A172 (cell line): ENCODE results near the genes OR6K2, AIM2, OR10J5 and CRP.

- RAMPAGE, long total RNA = no peak
Observed at GRCh38 chr1:158001035-158001699, 7.7 kb downstream of the KIRREL1 start.

DNA sequence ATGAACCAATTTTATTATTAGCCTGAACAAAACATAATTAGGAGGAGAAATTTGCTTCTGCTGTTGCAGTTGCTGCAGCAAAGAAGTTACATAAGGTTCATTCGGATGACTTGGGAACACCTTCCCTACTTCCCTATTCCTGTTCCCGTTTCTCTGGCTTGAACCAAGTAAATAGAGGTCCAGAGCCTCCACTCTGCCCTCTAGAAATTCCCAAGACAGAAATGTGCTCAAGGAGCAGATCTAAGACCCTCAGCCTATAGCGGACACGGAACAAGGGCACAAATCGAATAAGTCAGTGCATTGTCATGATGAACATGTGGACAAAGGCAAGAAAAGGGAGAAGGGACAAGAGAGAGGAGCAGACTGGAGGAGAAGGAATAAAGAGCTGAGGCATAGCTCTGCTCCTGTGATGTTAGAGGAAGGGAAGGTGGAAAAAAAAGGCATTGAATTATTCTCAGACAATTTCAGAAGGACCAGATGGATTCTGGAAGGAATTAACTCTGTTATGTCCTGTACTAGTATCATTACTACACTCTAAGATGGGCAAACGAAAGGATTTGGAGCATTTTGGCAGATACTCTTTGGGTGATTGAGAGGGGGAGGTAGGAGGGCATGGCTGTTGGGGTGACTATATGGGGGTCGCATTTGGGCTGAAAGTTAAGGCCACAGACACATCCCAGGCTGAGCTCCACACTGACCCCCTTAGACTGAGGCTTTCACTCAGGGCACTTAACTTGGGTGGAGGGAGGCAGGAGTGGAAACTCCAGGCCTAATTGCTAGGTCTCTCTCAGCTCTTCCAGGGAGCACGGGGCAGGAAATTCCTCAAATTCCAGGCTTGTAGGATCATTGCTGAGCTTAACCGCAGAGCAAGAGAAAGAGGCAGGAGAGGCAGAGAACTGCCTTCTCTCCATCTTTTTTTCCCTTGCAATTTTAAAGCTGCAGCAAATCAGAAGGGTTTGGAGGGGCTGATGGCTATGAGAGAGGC lies 25.7 kb downstream of the KIRREL1 start:
- RAMPAGE, long total RNA = no peak

DNA sequence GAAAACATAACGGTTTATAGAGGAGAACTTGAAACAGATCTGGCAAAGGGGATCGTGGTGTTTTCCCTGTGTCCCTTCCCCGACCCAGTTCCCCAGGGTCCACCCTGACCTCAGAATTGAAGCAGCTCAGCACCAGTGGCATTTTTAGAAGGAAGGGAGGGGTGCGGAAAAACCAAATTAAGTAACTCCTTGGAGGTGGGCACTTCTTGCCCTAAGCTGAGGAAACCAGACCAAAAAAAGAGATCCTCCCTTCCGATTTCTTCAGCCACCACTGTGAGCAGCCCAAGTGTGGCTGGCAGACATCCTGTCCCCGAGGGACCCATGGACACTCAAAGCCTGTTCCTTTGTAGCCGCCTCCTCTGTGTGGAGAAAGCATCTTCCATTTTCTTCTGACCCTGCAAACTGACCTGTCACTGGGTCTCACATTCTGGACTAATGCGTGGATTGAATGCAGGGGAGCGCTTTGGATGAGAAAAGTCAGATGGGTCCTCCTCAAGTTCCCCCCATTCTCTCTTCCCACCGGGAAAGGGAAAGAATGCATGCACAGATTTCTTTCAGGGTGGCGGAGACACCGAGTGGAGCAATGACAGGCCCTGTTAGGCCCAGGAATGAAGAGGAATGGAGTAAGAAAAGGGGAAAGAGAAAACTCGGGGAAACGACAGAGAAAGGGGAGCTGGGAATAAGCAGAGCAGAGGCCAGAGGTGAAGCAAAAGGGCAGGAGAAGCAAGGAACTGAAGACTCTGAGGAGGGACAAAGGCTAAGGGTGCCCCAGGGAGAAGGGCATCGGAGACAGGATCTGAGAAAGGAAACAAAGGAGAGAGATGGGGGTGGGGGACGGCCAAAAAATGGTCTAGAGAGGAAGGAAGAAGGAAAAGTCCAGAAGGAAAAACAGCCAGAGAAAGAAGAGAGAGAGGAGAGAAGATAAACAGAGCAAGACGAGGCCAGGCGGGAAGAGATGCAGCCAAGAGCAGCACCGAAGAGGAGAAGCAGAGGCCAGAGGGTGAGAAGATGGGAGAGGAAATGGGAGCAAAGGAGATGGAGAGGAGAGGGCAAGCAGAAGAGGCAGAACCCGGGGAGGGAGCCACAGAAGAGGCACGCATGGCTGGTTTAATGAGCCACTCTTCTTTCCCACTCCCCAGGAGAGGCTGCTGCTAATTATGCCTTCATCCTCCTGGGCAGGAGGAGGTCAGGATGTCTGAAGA lies 31.6 kb downstream of the KIRREL1 start:
- RAMPAGE, long total RNA = no peak

DNA sequence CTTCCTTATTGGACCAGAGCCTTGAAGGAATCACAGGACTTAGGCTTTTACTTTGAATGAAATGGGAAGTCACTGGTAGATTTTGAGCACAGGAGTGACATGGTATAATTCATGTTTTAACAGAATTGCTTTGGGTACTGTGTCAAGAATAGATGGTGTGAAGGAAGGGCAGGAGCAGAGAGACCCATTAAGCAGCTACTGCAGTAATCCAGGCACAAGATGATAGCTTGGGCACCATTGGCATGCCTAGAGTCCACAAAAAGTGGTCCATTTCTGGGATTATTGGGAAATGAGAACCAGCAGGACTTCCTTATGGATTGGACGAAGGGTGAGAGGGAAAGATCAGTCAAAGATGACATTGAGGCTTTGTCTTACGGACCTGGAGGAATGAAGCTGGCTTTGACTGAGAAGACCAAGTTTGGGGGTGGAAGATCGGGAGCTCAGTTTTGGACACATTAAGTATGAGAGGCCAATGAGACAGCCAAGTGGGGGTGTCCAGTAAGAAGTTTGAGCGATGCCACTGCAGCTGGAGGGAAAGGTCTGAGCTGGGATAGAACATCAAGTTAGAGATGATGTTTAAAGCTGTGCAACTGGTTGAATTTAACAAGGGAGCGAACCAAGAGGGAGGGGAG lies 52.6 kb downstream of the KIRREL1 start:
- RAMPAGE, long total RNA = no peak

DNA sequence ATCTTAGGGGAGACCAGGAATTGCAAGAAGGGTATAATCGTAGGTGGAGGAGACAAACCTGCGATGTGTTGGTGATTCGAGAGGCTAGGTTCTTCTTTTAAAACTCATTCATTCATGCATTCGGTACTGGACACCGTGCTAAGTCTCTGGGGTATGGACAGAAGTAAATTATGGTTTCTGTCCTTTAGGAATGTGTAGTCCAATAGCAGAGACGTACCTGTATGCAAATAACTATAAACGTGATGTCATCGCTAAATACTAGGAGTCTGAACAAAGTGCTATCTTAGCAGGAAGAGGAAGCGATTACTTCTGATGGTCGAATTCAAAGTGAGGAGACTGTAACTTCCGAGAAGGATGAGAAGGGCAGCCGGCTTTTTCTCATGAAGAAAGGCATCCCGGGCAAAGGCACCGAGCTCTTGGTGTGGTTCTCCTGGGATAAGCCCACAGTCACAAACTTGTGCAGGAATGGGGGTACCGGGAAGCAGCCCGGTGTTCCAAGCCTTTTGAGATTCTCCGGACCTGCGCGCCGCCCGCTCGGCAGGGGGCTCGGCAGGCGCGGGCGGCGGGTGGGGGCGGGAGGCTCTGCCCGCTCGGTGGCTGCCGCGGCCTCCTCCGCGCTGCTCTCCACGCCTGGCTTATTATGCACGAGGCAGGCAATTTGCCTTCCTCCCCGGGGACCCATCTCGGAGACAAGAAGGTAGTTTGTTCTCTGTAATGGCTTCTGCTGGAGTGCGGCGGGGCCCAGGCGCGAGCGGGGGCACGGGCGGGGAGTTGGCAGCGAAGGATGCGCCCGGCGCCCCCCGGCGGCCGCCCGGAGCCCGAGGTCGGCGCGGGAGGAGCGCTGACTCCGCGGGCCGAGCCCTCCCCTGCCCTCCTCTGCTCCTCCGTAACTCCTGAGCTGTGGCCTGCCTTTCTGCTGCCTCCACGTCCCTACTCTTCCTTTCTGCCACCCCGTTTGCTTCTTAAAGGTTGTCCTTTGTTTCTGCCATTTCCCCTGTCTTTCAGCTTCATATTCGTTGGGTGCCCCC lies 14.9 kb downstream of the SMIM42 start:
- RAMPAGE, long total RNA = no peak

DNA sequence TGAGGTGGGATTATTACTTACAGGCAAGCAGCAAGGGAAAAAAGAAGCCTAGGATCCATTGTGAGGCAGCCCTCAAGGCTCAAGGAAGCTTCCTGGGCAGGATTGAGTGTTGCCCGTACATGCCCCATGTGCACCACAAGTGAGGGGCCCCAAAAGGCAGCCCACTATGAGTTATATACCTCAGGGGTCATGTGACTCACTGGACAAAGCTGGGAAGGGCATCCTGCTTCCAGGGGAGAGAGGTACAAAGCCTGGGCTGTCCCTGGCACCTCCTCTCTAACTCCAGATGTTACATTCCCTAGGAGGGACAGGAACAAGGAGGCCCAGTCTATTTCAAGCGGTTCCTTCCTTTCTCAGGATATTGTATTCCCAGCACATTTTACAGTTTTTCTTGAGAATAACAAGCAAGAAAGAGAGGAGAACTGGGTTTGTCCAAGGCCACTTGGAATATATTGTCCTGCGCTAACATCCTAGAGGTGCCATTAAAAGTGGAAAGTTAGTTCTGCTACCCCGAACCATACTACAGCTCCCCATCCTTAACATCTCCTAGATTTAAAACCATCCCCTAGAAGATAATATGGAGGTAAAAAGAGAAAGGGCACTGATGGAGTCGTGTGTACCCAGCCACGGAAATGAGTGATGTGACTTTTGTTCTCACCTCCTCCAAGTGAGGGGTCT lies 18.8 kb upstream of the SMIM42 start:
- RAMPAGE, long total RNA = no peak

DNA sequence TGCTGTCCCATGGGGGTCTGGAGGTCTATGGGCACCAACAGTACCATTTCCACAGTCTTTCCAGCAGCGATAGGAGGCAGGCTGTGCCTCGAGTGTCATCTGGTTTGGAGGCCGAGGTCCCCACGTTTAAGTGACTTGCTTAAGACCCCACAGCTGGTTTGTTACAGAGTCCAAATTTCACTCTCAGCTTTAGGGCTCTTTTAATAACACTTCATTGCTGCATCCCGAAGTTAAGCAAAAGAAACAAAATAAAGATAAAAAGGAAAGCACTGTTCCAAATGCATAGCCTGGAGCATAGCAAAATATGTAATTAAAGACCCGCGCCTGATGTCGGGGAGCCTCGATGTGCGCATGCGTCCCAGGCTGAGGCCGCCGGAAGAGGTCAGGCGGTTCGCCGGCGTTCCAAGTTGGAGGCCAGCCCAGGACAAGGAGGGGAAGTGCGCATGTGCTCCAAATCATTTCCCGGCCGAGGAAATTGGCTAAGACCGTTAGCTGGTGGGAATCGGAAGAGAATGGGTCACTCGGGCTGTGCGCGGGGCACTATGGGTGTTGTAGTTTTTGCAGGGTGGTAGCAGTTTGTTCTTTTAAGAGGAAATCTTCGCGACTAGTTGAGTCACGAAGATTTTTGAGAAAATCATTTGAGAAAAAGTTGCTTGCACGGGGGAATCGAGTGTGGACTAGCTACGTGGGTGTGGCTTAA lies 21.4 kb upstream of the SMIM42 start:
- RAMPAGE, long total RNA = no peak

GRCh38 chr1:158177590-158178398 lies 2.9 kb upstream of the CD1D start:
- RAMPAGE, long total RNA = no peak

DNA sequence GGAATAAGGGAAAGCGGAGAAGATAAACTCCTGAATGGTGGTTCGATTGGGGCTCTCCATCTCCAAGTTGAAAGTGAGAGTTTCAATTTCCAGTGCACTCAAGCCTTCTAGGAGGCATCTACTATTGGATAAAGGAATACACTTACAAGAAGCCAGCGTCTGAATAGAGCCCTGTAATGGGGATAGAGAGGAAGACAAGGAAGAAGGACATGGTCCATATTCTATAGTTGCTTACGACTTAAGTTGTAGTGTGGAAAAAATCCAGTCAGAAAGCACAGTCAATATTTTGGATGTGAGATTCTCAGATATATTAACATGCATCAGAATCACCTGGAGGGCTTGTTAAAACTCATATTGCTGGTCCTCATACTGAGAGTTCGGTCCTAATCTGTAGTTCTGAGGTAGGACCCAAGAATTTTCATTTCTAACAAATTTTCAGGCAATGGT lies at the start of gene OR6K2:
Gene OR6K2, minus strand, starts transcription at position 60 of the 447 bp plus-strand sequence.
- RAMPAGE, long total RNA = no peak

DNA sequence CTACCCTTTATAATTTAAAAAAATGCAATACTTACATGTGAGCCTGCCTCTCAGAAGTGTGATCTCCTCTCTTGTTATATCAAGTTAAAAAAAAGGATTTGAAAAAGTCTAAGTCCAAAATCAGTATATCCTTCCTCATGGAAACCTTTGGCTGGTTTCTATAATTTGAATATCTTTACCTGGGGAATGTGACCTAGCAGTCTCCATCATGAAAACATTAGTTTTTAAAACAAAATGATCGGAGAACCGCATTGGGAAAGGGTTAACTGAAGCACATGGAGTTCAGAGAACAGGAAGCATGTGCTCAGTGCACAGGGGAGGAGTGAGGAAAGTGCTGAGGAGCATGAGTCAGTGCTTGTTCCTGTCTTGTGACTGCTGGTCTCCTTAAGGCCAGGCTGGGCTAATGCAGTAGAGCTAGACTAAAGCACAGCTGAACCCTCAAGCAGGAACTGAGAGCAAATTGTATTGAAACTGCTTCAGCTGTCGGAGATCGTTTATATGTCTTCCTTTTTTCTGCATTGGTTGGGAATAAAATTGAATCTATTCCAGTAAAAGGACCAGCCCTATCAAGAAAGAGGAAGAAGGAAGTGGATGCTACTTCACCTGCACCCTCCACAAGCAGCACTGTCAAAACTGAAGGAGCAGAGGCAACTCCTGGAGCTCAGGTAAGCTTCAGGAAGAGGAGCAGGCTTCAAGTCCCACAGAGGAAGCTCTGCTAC lies 5.8 kb downstream of the IFI16 start:
- RAMPAGE, long total RNA = no peak

- RAMPAGE, long total RNA = no peak
Observed at GRCh38 chr1:159020012-159020586, 10.4 kb downstream of the IFI16 start.

DNA sequence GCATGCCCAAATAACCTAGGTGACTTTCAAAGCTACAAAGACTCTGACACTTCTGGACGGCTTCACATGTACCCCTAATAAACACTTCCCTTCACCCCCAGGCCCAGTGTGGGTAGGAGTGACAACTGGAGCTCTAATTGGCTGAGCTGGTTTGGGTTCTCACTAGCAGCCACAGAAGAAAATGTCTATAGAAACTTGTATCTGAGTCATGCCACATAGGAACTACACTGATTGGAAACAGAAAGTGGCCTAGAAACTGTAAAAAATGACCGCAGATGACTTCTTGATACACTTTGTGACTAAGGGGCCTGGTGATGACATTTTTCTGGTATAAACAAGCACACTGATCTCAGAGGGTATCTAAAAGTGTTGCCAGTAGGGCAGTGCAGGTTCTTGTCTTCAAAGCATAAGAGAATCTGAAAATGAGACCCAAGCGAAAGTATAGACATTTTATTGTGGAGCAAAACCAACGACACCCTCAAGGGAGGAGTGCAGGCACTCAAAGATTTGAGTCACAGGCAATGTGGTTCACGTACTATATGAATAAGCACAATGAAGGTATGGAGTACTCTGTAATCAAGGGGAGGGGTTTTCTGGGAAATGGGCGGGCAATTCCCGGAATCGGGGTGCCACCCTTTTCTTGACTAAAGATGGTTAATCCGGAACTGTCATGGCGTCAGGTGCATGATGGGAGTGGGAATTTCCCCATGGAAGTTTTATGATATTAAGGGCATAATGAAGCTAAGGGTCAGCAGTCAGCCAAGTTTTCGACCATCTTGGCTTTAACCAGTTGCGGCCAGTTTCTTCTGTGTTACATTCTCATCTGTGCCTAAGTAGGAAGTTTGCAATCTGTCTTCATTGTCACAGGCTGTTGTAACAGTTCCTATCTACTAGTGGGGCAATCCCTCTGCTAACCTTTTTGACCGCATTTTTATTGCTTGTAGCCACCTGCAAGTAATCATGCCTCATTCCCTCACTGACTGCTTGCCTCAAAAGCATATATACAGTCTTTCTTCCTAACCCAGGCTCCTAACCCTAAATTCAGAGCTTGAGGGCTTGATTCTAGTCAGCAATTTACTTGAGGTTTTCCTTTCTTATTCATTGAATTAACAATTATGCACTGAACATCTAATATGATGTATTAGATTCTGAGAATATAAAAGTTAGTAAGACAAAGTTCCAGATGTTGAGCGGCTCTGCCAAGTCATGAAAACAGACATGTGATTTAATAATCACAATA lies at the start of gene AIM2:
Gene AIM2, minus strand, starts transcription at position 54 of the 1,240 bp plus-strand sequence.
- RAMPAGE, long total RNA = no peak

DNA sequence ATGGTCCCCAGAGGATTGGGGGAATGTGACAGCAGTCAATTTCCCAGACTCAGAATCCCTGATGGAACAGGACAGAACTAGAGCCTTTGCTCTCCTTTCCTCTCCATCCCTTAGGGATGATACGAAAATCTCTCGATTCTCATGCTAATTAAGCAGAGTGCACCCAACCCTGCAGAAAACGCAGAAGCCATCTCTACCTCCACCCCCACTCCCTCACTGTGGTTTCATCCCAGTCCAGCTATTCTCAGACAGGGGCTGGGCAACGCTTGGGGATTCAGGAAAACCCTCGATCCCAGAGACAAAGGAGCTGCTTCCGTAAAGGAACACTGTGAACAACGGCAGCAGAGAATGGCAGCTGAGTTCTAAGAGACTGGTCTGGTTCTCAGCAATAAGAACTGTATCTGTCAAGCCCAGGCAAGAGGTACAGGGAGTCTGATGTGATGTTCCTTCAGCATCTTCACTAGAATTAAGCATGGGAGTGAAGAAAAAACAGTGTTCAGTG lies 29.5 kb upstream of the CADM3 start:
- RAMPAGE, long total RNA = no peak

GRCh38 chr1:159205884-159206650 lies 1.4 kb downstream of the ACKR1 start:
- RAMPAGE, long total RNA = no peak

DNA sequence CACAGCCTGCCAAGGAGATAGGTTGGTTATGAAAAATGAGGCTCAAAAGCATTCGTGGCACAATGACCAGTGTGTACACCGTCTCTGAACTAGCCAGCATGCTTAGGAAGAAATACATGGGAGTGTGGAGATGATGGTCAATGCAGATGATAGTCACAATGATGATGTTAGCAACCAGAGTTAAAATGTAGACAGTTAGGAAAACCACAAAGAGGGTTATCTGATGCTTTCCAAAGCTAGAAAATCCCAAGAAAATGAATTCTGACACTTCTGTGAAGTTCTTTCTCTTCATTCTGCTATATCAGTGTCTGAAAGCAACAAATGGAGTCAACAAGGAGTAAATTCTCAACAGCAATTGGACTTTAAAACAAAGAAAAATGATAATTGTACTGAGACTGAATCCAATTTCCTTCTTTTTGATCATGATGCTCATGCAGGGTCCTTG lies at the start of gene OR10J5:
Gene OR10J5, minus strand, starts transcription at position 292 of the 445 bp plus-strand sequence.
- RAMPAGE, long total RNA = no peak

- RAMPAGE, long total RNA = no peak
Observed at GRCh38 chr1:159714368-159715211, at the start of gene CRP. TSS of gene CRP (minus strand) at chr1:159714589.

GRCh38 chr1:159899824-159899955 lies 275 bp downstream of the CFAP45 start:
- RAMPAGE, long total RNA = no peak

DNA sequence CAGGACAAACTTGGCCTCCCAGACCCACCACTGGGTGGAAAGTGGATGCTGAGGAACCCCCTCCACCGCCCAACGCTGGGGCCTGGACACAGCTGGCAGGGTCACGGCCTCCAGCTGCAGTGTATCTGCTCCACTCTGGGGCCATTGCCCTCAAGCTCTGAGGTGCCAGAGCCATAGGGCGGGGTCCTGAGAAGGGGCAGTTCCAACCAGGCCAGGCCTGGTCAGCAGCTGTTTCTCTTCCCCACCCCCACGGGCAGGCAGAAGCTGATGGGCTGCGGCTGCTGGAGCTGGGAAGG lies 2.5 kb downstream of the TAGLN2 start:
- RAMPAGE, long total RNA = no peak

DNA sequence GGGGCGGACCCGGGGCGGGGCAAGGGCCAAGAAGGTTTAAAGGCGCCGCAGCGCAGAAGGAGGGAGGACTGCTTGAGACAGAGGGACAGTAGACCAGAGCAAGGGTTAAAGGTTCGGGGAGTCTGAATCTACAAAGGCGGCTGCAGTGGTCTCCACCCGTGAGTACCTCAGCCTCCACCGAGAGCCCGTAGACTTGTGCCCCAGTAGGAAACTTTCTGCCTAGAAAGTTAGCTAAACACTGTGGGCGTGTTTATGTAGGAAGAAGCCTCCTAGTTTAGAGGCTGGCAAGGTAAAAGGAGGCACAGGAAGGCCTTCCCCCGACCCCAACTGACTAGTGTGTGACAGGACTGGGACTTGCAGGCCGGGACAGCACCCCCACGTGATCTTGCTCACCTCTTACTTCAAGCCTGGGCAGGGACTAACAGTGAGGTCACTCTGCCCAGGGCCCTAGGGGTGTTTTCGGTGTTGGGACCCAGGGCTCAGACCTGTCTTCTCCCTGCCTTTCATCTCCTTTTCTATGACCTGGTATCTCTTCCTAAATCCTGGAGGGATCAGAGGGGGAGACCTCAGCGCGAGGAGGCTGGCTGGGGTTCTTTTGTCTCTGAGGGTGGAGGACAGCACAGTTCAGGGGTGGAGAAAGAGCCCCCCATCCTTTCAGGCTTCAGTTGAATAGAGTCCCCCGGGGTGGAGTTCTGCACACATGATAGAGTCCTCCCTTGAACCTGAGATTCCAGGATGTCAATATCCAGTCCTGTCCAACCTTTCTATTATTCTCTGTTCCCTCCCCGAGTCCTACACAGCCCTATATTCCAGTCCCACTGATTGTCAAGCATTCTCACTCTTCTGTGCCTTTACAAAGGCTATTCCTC lies 483 bp upstream of the TAGLN2 start:
- RAMPAGE, long total RNA = no peak

- RAMPAGE, long total RNA = no peak
Observed at GRCh38 chr1:159929194-159930136, 4.2 kb upstream of the TAGLN2 start.